ENCODE data around the gene UBC.

DNA sequence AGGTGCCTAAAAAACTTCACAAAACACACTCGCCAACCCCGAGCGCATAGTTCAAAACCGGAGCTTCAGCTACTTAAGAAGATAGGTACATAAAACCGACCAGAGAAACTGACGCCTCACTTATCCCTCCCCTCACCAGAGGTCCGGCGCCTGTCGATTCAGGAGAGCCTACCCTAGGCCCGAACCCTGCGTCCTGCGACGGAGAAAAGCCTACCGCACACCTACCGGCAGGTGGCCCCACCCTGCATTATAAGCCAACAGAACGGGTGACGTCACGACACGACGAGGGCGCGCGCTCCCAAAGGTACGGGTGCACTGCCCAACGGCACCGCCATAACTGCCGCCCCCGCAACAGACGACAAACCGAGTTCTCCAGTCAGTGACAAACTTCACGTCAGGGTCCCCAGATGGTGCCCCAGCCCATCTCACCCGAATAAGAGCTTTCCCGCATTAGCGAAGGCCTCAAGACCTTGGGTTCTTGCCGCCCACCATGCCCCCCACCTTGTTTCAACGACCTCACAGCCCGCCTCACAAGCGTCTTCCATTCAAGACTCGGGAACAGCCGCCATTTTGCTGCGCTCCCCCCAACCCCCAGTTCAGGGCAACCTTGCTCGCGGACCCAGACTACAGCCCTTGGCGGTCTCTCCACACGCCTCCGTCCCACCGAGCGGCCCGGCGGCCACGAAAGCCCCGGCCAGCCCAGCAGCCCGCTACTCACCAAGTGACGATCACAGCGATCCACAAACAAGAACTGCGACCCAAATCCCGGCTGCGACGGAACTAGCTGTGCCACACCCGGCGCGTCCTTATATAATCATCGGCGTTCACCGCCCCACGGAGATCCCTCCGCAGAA, at the start of gene UBC:
Gene UBC (minus strand): TSS at position 782 of the 854 bp plus-strand sequence.
- RRBS, 2 experiments, result 2% methylated on average over 15 of the region's 67 CpGs

- RRBS, 2 experiments, result no CpG with 5 or more reads among the region's 24 CpGs
These were observed 3.0 kb upstream of the UBC start for GRCh38 chr12:124917120-124918222.

DNA sequence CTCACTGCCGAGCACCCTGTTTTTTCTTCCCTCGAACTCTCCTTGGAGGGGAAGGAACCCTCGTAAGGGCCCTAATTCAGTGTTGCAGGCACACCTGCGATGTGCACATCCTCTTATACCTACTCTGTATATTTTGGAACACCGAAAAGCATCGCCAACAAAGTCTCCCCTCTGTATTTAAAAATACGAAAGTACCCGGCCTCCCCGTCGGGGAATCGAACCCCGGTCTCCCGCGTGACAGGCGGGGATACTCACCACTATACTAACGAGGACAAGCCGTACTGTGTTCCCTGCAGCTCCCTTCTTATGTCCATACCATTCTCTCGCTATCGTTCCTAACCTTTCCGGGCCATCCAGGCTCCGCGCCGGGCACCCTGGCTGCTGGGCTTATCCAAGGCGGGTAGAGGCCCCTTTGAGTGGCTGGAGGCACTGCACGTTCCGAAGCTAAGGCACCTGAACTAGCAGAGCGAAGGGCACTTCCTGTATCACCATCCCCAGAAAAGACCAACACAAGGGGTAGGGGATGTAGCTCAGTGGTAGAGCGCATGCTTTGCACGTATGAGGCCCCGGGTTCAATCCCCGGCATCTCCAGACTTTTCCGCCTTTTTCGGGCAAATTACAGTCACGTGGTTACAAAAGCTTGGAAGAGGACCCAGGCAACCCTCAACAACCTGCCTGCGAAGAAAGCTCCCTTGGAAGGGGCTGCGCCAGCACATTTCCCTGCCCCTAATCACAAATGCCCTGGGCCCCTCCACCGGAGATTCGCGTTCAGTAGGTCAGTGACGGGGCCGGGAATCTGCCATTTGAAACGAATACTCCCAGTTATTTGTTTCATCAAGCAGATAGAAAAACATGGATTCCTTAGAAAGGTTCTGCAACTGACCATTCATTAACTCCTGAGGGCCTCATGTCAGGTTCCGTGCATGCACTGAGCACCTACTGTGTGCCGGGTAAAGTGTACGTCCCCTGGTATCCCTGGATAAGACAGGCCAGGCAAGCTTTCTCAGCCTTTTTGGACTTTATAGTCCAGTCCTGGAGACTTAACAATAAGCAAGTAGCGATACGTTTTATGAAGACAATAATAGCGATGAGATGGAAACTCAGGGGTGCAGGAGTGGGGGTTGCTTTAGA, 25.4 kb upstream of the UBC start:
- RRBS, 2 experiments, result 0% methylated on average over 3 of the region's 48 CpGs; no CpG with 5 or more reads in 1 of the 2 experiments

GRCh38 chr12:125652389-125652625, 466.1 kb downstream of the TMEM132B start:
- RRBS, 2 experiments, result no CpG with 5 or more reads among the region's 10 CpGs

- RRBS, 2 experiments, result no CpG with 5 or more reads among the region's 2 CpGs
These were observed 787.6 kb downstream of the TMEM132B start for GRCh38 chr12:125973913-125974112.

GRCh38 chr12:126190952-126192074, 1005.1 kb downstream of the TMEM132B start:
- RRBS, 2 experiments, result no CpG with 5 or more reads among the region's 69 CpGs

DNA sequence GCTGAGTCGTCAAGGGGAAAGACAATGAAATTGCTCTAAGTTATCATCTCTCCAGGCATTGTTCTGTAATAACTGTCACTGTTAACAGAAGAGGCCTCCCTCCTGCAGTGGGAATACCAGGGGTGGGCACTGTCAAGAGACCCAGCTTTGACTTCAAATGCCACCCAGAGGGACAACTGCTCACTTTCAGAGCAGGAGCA, 1256.1 kb downstream of the TMEM132B start:
- RRBS, 2 experiments, result no CpG with 5 or more reads among the region's 1 CpG

DNA sequence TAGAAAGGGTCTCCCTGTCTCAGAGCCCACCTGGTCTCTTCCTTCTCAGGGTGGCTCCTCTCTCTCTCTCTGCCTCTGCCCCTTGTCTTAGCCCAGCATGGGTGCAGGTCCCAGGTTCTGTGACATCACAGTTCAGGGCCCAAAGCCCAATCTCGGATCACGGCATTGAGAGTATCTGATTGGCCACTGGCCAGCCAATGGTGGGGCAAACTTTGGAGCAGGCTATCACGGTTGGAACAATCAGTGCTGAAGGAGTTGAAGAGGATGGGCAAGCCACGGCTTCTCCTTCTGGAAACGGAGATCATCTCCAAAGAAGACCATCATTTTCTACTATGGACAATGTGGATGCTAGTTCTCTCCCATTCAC, 1504.0 kb downstream of the TMEM132B start:
- RRBS, 2 experiments, result no CpG with 5 or more reads among the region's 5 CpGs

DNA sequence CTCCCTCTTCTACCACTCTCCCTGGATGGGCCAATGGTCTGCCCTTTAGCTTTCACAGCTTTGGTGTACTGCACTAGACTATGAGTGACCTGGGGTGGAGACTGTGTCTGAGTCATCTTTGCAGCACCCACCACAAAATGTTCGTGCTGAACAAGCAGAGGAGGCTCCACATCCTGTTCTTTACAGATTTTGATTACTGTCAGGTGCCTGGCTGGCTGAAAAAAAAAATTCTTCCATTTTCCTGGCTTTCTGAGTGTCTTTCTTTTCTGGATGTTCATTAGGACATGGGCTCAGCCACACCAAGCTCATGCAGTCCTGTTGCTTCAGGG, 1104.0 kb upstream of the TMEM132C start:
- RRBS, 2 experiments, result no CpG with 5 or more reads among the region's 1 CpG

- RRBS, 2 experiments, result no CpG with 5 or more reads among the region's 13 CpGs
These were observed 368.4 kb upstream of the TMEM132C start for GRCh38 chr12:127898571-127899005.

DNA sequence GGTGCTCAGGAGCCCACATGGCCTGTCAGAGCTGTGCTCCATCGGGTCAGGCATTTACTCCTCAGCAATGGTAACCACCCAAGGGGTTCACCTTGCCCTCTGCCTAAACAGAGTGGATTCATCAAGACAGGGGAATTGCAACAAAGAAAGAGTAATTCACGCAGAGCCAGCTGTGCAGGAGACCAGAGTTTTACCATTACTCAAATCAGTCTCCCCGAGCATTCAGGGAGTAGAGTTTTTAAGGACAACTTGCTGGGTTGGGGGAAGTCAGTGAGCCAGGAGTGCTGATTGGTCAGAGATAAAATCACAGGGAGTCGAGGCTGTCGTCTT, 323.3 kb upstream of the TMEM132C start:
- RRBS, 2 experiments, result no CpG with 5 or more reads among the region's 5 CpGs

DNA sequence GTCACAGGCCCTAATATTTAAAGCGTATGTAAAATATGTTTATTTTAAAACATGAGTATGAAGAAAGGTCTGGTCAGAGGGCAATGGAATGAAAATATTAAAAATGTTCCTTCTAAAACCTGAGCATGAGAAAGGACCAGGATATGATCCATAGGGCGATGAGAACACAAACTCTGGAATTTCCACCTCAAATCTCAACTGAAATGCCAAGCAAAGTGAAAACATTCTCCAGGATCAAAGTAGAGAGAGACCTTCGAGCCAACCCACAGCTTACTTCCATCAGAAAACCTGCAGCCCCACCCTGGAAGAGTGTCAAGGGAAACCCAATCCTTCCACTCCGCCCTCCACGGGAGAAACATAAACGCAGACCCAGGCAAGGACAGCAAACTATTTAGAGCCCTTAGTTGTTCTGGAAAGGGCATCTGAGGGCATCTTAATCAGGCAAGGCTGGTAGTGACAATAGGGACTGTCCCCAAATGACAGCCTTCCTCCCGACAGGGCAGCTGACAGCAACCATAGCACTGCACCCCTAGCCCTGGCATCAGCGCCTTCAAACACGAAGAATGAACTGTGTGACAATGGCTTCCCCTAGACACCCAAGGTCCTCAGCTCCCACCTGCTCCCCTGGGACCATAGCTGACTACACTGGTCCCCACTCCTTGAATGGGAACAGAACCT, 21.8 kb downstream of the SLC15A4 start:
- RRBS, 2 experiments, result no CpG with 5 or more reads among the region's 9 CpGs

DNA sequence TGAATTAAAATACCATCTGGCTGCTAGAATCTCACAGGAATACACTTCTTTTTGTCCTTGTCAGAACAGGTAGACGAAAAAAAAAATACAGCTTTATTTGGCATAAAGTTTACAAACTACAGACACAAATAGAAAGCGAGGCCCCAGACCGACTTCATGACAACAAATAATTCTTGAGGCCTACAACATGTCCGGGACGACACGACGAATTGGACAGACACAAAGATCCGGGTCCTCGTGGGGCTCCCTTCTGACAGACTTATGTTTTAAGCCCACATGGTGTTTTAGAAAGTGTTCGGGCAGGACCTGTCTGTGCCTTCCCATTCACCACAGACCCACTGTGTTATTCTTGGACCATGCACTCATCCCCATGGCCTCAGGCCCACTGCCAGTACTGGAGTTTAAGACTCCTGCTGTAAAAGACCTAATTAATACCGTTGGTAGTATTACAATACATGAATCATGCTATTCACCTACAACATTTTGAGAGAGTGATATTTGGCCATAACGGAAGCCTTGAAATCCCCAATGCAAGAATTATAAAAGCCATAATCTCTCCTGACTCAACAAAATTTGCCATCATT, 20.0 kb downstream of the SLC15A4 start:
- RRBS, 2 experiments, result no CpG with 5 or more reads among the region's 12 CpGs

DNA sequence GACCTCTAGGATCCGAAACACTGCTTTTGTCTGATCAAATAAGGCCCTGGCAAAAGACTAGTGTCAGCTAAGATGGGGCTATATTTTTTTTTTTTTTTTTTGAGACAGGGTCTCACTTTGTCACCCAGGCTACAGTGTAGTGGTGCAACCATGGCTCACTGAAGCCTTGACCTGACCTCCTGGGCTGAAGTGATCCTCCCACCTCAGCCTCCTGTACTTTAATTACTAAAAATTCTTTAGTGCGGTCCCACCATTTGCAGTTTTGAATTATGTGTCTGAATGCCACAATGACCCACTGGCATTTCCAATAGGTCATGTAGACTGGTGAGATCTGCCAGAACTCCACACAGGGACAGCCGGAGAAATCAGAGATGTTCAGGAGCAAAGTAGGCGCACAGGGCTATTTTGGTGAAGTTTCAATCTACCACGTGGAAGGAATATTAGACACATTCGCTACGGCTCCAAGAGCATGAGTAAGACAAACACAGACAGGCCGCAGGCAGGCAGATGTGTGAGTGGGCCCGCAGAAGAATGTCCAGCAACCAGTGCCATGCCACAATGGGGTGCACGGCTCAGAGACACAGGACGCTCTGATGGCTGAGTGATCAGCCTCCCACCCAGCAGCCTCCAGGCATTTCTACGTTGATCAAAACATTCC, 10.5 kb downstream of the SLC15A4 start:
- RRBS, 2 experiments, result no CpG with 5 or more reads among the region's 12 CpGs

GRCh38 chr12:128814541-128815189, 9.1 kb downstream of the SLC15A4 start:
- RRBS, 2 experiments, result no CpG with 5 or more reads among the region's 21 CpGs

DNA sequence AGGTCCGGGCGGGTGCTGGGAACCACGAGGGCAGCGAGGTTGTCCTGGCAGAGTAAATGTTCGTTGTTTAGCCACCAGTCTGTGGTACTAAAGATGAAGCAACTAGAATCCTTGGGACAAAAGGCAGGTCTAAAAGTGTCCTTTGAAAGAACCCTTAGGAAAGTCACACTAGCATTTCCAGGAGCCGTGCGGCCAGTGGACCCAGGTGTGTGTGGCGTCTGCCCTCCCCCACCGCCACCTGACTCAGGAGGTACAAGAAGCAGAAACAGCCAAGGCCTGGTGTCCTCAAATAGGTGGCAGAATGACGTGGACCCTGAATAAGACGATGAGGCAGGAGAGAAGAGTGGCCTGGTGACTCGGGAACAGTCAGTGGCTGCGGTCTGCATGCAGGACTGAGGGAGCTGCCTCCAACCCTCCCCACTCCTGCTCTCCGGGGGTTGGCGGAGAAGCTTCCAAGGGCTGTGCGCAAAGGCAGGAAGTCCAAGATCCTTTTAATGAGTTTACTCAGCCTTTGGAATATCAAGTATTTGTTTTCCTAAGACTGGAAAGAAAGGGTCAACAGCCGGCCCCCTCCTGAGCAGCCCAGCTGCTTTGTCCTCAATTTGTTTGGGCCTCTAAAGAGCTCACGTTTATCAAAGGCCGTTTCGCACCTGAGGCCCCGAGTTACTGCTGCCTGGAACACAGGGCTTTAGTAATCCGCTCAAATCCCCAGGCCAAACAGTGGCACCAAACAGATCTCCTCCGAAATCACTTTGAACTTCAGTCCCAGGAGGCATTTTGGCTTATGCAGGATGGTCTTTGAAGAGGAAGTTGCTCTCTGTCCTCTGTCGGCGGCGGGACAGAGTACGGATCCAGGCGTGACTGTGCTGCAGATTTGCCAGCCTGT, 117.4 kb upstream of the FZD10 start:
- RRBS, 2 experiments, result no CpG with 5 or more reads among the region's 28 CpGs

DNA sequence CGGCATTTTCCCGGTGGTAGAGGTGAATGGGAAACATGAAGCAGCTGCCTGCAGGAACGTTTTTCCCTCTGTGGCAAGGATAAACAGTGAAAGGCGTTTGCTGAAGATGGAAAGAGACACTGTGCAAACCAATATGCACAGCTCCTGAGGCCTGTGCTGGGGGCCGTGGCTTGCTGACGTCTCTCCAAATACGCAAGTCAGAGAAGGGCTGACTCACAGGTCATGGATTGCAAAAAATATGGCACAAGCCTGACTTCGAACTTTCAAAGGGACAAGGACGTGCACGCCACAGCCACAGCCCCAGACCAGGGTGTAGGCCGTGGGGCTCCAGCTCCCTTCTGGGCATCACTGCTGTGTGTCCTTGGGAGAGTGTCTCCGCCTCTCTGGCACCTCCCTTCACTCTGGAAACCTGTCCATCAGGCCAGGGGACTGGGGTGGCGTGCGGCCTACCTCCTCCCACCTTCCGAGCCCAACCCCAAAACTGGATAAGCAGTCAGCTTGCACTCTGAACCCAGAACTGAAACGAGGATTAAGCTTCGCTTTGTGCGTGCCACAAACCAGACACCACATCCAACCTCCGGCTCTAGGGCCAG, 22.2 kb upstream of the FZD10 start:
- RRBS, 2 experiments, result no CpG with 5 or more reads among the region's 19 CpGs

- RRBS, 2 experiments, result 1 to 2% methylated on average over 55 to 65 of the region's 111 CpGs
These were observed 796 bp upstream of the FZD10 start for GRCh38 chr12:130161042-130162293.

DNA sequence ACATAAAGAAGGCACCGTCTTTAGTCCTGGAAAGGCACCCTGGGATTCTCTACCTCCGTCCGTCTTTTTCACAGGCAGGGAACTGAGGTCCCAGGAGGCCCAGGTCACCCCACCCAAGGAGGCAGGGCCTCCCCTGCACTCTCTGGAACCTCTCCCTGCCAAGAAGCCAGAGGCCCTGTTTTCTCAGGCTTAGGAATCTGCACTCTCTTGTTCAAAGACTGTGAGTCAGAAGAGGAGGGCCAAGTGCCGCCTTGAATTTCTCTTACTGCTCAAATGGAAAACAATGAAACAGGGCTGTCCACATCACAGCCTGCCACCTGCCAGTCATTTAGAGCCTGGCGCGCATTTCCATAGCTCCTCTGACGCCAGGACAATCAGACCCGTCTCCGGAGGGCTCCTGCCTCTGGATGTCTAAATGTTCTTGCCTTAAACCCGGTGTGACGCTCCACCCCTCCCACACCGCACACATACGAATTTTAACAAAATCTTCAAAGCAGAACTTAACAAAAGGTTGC, 51.0 kb downstream of the STX2 start:
- RRBS, 2 experiments, result no CpG with 5 or more reads among the region's 13 CpGs

- RRBS, 2 experiments, result no CpG with 5 or more reads among the region's 6 CpGs
These were observed 30.7 kb downstream of the STX2 start for GRCh38 chr12:130808332-130808825.